Neural progenitor cell (in vitro differentiated cells): ENCODE data around the genes SYT1 and PPP1R12A.

DNA sequence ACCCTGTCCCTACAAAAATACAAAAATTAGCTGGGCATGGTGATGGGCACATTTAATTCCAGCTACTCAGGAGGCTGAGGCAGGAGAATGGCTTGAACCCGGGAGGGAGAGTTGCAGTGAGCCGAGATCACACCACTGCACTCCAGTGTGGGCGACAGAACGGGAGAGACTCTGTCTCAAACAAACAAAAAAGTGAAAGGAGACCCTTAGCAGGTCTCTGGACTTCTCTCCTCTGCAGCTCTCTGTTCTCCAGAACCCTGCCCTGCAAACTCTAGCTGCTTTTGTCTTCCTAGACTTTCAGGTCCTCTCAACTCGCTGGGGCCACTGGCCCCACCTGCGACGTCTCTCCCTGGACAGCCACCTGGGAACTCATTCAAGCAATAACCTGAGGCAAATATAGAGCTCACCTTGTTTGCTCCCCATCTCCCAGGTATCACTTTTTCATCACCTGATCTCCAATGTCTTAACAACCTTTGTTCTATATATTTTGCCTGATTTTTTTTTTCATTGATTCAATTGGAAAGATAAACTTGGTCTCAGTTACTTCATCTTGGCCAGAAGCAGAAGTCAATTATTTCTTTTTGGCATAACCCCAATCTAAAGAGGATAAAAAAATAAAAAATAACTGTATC is 221.6 kb upstream of the KRR1 start:
- RAMPAGE, long total RNA: no peak

- RAMPAGE, long total RNA: no peak
Measured at GRCh38 chr12:75913276-75914344, 170.9 kb downstream of the NAP1L1 start.

- RAMPAGE, long total RNA: no peak
Measured at GRCh38 chr12:75978664-75979006, 105.8 kb downstream of the NAP1L1 start.

GRCh38 chr12:75985939-75986690 is 98.4 kb downstream of the NAP1L1 start:
- RAMPAGE, long total RNA: no peak

- RAMPAGE, long total RNA: no peak
Measured at GRCh38 chr12:76030441-76031220, 53.9 kb downstream of the NAP1L1 start.

- RAMPAGE, long total RNA: no peak
Measured at GRCh38 chr12:76368891-76369492, 20.8 kb upstream of the BBS10 start.

- RAMPAGE, long total RNA: no peak
Measured at GRCh38 chr12:76519682-76520262, 39.8 kb downstream of the OSBPL8 start.

- RAMPAGE, long total RNA: no peak
Measured at GRCh38 chr12:76866733-76867075, 12.1 kb downstream of the CSRP2 start.

GRCh38 chr12:76877431-76877733 is 1.4 kb downstream of the CSRP2 start:
- RAMPAGE, long total RNA: no peak

DNA sequence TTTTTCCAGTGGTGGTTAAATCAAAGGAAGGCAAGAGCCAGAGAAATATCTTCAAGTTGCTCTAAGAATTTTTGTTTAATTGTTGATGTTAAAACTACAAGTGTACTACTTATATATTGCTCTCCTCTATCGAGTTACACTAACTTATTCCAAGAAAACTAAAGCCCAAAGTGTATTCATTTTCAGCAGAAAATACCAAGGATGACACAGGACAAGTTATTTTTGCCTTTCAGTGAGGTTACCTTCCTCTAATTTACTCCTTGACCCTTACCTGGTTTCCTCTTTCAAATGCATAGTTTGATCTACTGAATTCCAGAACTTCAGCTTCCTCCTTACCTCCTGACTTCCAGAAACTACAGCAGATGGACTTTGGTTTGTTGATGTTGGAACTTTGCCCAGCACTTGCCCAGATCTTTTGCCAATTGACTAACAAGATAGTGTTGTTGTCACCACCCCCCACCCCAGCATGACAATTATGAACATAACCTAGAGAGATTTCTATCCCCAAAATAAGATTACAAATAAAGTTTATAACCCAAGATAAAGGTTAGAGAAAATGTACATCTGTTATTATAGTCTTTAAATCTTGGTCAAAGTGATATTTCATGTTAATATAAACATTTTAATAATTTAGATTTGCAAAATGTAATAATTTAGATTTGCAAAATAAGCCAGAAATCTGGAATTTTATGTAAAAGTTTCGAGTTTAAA is 63.2 kb downstream of the NAV3 start:
- RAMPAGE, long total RNA: no peak

DNA sequence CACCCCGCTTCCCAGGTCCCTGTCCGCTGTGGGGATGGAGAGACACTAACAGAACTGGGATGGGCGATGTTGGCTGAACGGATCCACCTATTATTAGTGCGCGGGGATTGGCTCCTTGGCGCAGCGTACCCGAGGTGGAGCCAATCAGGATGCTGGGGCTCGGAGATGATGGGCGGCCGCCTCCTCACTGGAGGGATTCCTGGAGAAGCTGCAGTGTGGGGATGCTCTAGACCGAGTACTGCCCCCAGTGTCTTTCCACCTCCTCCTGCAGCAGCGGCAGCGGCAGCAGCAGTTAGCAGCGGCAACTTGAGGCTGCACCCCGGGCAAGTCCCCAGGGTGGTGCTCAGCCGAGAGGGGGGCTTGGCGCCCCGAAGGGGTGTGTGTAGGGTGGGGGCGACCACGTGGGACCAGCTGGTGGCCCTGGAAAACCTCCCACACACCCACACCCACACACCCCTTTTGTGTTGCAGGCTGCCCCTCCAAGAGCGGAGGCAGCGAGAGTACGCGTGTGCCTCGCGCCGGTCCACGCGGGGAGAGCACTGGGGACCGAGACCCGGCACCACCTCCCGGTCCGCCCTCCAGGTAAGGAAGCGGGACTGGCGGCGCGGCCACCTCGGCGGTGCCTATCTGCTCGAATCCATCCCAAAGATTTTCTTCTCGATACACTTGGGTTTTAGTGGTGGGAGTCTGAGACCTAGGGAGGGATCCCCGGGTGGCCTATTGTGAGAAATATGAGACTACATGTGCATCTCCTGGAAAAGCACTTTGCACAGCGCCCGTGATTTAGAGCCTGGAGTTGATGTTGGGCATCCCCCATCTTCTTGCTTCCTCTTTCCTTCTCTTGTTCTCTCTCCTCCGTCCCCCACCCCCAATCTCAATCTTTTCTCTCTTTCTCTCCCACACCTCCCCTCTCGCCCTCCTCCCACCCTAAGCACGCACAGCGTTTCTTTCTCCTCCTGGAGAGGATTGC is at the start of gene SYT1:
TSS of gene SYT1 (plus strand) at position 247 of the 970 bp plus-strand sequence.
- RAMPAGE, long total RNA: no peak

DNA sequence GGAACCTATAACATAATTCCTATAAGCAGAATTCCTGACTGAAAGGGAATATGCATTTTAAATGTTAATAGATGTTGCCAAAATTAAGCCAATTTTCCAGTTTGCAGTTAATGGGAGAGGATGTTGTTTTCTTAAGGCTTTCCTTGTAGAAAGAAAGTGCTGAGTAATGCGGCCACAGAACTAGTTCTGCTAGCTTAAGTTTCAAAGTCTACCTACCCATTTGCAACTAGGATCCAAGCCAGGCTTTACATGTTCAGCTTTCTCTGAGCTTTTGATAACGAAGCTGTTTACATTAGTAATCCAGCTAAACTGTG is 275.1 kb downstream of the PAWR start:
- RAMPAGE, long total RNA: no peak

GRCh38 chr12:79420217-79420714 is 270.5 kb downstream of the PAWR start:
- RAMPAGE, long total RNA: no peak

DNA sequence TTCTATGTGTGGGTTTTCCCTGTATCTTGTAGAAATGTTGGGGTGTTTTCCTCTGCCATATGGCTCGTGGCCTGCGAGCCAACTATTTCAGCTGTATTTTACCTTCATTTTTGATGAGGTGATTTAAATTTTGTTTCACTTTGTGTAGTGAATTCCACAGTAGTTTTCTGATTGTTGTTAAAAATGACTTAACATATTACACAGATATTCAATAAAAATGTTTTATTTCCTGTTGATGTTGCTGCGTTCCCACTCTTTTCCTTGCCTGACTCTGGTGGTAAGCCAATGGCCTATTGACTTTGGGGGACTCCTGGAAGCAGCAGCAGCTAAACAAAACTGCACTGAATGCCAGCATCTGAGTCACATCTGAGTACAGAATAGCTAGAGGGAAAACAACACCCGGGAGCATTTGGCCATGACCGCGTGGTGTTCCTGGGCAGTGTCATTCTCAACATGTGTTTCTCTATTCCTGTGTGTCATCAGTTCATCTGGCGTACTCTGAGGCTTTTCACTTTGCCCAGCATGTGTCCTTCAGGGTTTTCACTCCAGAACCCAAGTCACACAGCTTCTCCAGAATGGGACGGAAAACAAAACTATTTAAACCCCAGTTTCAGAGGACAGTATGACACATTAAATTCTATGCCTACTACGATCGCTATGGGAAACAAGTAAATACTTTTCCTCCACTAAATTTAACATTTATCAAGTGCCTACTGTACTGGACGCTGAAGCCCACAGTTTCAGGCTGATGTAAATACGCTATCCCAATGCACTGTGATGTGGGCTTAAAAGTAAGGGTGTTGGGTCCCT is 238.8 kb downstream of the PAWR start:
- RAMPAGE, long total RNA: no peak

GRCh38 chr12:79547347-79548406 is 143.1 kb downstream of the PAWR start:
- RAMPAGE, long total RNA: no peak

DNA sequence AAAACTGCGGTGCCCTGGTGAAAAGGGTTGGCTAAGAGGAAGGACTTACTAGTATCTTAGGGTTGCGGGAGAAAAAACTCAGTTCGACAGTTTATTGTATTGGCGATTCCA is 731 bp upstream of the PAWR start:
- RAMPAGE, long total RNA: no peak

GRCh38 chr12:79795608-79795950 is 104.8 kb upstream of the PAWR start:
- RAMPAGE, long total RNA: no peak

DNA sequence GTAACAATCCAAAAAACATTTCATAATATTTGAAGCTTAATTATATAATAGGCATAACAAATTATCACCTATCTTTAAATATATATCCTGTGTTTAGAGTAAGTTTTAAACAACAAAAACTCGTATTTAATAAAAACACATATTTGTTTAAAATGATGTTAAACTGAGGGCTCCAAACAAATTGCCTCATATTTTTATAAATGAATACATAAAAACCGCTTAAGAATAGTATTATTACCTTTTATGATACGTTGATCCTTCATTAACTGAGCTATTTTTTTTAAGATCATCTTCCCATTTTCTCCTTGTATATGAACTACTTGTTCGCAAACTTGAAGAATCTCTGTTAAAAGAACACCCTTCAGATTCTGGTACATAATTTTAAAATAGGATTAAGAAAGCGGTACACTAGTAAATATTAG is 116.2 kb upstream of the PAWR start:
- RAMPAGE, long total RNA: no peak

DNA sequence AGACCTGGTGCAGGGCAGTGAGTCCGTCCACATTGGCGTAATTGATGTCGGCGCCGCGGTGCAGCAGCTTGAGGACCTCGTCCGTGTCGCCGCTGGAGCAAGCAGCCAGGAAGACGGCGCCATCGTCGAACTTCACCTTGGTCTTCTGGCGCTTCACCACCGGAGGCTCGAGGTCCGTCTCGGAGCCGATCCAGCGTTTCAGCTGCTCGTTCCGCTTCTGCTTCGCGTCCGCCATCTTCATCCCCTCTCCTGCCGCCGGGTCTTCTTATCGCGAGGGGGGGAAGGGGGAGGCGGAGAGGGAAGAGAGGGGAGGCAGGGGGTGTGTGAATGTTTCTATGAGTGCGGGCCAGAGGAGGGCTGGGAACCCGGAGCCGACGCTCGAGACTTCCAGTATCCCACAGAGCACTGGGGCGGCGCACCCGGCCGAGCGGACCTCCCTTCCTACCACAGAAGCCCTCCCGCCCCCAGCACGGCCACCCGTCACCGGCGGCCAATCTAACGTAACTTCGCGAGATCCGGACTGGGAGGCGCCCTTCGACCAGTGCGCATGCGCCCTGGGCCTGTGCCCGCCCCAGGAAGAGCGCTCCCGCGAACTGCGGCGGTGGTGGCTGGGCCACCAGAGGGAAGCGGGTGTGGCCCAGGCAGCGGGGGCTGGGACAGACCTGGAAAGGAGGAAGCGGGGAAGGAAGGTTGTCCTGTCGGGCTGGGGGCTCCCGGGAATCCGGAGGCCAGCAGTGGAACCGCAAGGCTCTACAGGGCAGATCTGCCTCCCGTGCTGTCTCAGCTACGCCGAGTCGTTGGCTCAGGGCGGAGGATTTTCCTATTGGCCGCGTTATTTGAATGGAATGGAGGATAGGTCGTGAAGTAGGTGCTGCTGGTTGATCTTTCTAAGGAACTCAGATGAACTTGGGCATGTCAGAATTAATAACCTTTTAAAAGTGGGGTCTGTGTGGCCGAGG is at the start of gene PPP1R12A:
TSS of gene PPP1R12A (minus strand) at position 407 of the 959 bp plus-strand sequence.
- RAMPAGE, long total RNA: start-site peak on the minus strand centred at position 253 of the sequence, 30 bp wide, 197 and 525 reads in 2 replicates; start-site peak on the plus strand centred at position 648 of the sequence, 167 bp wide, 28 and 71 reads in 2 replicates

- RAMPAGE, long total RNA: no peak
Measured at GRCh38 chr12:80056152-80056770, 43.1 kb upstream of the OTOGL start.